GM12878 (cell line): ENCODE measurements around a stretch of chr9.

DNA sequence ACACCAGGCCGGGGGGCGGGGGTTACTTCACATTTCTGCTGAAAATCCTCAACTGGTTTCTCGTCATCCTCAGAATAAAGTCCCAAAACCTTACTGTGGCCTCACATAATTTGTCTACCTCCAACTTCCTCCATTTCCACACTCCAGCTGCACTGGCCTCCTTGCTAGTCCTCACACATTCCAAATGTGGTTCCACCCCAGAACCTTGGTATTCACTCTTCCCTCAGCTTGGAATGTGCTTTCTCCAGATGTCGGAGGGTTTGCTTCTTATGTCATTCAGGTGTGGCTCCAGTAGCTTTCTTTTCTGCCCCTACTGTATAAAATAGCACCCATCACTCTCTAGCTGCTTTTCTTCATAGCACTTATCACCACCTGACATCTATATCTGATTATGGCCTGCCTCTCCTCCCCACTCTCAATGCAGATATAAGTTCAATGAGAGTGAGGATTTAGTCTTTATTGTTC lies 102.5 kb upstream of the IFNK start:
- RAMPAGE, long total RNA, result no peak
- RRBS, 2 experiments, result no CpG with 5 or more reads among the region's 4 CpGs
CAGE:
- cytosol, long polyA minus RNA, result no peak
- cytosol, long polyA plus RNA, result no peak
- long polyA plus RNA, result no peak
- nucleolus, long total RNA, result no peak
- nucleus, long polyA plus RNA, result no peak
- nucleus, long total RNA, result no peak

- RAMPAGE, long total RNA, result no peak
- RRBS, 2 experiments, result no CpG with 5 or more reads among the region's 40 CpGs
CAGE:
- cytosol, long polyA minus RNA, result no peak
- cytosol, long polyA plus RNA, result no peak
- long polyA plus RNA, result no peak
- nucleolus, long total RNA, result no peak
- nucleus, long polyA plus RNA, result no peak
- nucleus, long total RNA, result no peak
Observed at GRCh38 chr9:27527734-27528618, 1.6 kb downstream of the MOB3B start.

GRCh38 chr9:27536919-27537789 lies 7.5 kb upstream of the MOB3B start:
- RAMPAGE, long total RNA, result no peak
- RRBS, 2 experiments, result no CpG with 5 or more reads among the region's 10 CpGs
CAGE:
- cytosol, long polyA minus RNA, result no peak
- cytosol, long polyA plus RNA, result no peak
- long polyA plus RNA, result no peak
- nucleolus, long total RNA, result no peak
- nucleus, long polyA plus RNA, result no peak
- nucleus, long total RNA, result no peak

- RAMPAGE, long total RNA, result no peak
- RRBS, 2 experiments, result no CpG with 5 or more reads among the region's 6 CpGs
CAGE:
- cytosol, long polyA minus RNA, result no peak
- cytosol, long polyA plus RNA, result no peak
- long polyA plus RNA, result no peak
- nucleolus, long total RNA, result no peak
- nucleus, long polyA plus RNA, result no peak
- nucleus, long total RNA, result no peak
Observed at GRCh38 chr9:31347126-31347684, 1037.2 kb upstream of the ACO1 start.

DNA sequence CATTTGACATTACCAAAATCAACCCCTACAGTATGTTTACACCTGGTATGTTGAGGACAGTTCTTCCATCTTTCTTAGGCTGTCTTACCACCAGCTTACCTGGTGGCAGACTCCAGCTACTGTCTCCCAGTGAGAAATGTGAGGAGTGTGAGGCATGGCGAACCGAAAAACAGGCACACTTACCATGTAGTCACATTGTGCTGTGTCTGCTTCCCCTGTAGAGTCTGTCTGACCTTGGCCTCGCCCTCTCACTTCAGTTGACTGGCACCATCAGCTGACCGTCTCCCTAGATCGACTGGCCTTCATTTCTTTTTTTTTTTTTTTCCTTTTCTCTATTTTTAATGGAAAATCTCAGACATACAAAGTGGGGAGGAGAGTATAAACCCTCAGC lies 4.9 kb downstream of the ACO1 start:
- RAMPAGE, long total RNA, result no peak
- RRBS, 2 experiments, result no CpG with 5 or more reads among the region's 5 CpGs
CAGE:
- cytosol, long polyA minus RNA, result no peak
- cytosol, long polyA plus RNA, result no peak
- long polyA plus RNA, result no peak
- nucleolus, long total RNA, result no peak
- nucleus, long polyA plus RNA, result no peak
- nucleus, long total RNA, result no peak

DNA sequence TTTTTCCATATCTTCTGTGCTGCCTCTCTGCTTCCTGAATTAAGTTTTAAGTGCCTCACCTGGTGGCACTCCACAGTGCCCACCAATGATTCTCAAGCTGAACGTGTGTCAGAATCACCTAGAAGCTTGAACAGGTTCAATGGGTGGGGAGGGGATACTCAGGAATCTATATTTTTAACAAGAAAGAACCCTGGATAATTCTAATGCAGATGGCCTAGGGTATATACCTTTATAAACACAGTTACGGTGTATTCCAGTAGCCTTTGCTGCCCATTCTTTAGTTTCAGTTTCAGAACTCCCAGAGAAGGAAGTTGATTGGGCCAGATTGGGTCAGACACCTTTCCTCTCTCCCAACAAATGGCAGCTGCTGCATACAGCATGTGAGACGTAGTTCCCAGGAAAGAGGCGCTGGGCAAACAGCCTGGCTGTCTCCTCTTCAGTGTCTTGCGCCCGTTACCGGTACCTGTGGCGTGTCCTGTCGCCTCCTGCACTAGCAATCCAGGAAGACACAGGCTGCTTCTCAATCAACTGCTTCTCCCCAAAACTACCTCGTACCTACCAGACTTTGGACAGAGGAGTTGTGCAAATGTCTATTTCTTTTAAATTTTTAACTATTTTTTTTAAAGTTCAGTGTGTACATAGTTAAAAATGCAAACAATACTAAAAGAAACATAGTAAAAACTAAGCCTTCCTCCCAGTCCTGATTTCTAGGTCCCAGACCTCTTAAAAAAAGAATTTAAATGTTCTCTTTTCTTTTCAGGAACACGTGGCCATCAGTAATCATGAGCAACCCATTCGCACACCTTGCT lies 20.5 kb downstream of the ACO1 start:
- RAMPAGE, long total RNA, result no peak
- RRBS, 2 experiments, result no CpG with 5 or more reads among the region's 12 CpGs
CAGE:
- cytosol, long polyA minus RNA, result no peak
- cytosol, long polyA plus RNA, result no peak
- long polyA plus RNA, result no peak
- nucleolus, long total RNA, result no peak
- nucleus, long polyA plus RNA, result no peak
- nucleus, long total RNA, result no peak

DNA sequence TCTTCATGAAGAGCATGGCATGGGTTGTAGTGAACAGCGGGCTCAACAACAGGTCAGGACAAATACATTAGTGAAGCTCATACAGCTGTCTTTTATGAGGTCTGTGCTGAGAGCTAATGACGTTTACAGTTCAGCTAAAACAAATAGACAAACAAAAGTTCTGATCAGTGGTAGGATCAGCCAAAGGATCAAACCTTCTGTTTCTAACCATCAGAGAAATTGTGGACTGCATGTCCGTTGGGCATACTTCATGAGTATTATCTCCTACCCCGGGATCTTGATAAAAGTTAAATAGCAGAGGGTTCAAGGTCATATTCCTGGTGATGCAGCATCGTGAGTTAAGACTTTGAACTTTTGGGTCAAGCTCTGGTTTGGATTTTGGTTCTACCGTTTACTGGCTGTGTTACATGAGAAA lies 37.9 kb downstream of the ACO1 start:
- RAMPAGE, long total RNA, result no peak
- RRBS, 2 experiments, result no CpG with 5 or more reads among the region's 6 CpGs
CAGE:
- cytosol, long polyA minus RNA, result no peak
- cytosol, long polyA plus RNA, result no peak
- long polyA plus RNA, result no peak
- nucleolus, long total RNA, result no peak
- nucleus, long polyA plus RNA, result no peak
- nucleus, long total RNA, result no peak

DNA sequence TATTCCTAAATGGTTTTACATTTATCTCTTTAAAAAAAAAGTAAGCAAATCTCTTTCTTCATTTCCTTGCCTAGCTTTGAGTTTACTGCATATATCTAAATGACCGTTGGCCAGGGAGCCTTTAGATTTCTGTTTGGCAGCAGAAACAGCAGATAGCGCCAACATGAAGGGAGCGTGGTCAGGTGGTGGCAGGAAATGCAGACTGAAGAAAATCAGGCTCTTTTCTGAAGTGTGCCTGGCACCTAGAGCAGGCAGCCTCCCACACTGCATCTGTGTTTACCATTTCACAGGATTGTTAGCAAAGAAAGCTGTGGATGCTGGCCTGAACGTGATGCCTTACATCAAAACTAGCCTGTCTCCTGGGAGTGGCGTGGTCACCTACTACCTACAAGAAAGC lies 42.6 kb downstream of the ACO1 start:
- RAMPAGE, long total RNA, result no peak
- RRBS, 2 experiments, result no CpG with 5 or more reads among the region's 5 CpGs
CAGE:
- cytosol, long polyA minus RNA, result no peak
- cytosol, long polyA plus RNA, result no peak
- long polyA plus RNA, result no peak
- nucleolus, long total RNA, result no peak
- nucleus, long polyA plus RNA, result no peak
- nucleus, long total RNA, result no peak

- RAMPAGE, long total RNA, result no peak
- RRBS, 2 experiments, result no CpG with 5 or more reads among the region's 13 CpGs
CAGE:
- cytosol, long polyA minus RNA, result no peak
- cytosol, long polyA plus RNA, result no peak
- long polyA plus RNA, result no peak
- nucleolus, long total RNA, result no peak
- nucleus, long polyA plus RNA, result no peak
- nucleus, long total RNA, result no peak
Observed at GRCh38 chr9:33133267-33134430, 33.5 kb downstream of the B4GALT1 start.

DNA sequence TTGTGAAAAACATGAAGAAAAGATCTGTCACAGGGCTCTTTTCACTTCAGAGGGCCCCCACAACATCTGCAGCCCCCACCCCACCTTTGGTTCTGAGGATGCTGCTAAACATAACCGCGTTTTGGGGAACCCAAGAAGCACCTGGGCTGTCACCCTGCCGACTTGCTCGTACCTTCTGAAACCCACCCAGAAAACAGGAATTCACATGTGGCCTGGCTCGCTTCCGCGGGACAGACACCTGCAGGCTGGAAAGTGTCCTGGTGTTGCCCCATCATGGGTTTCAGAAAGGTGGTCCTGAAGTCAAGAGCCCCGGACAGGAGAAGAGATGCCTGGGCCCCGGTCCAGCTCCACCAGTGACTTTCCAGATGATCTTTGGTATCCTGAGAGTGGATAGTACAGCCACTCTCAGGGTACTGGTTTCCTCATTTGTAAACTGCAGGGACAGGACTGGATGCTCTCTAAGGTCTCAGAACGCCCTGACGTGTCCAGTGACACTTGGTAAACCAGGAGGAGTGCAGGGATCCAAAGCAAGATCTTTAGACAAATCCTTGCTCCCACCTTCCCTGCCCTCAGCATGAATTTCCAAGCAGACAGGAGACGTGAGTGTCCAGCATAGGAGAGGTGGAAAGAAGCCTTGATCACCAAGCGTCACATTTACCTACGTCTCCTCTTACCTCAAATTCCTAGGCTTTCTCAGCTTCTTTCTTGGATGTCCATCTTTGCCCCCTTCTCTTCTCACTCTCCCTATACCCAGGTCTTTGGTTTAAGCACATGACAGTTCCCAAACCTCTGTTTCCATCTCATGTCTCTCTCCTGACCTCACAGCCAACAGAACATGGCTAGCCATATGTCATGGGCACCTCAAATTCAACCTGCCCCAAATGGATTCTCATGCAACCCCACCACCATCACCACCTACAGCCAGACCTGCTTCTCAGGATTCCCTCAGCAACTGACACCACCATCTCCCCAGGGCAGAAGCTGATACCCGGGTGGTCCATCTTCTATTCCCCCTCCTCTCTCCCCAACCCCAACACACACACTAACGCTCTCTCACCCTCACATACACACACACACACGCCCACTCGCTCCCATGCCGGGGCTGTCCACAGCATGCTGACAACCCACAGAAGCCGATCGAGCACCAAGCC lies 28.9 kb downstream of the B4GALT1 start:
- RAMPAGE, long total RNA, result no peak
- RRBS, 2 experiments, result 74% methylated on average over 3 of the region's 21 CpGs; no CpG with 5 or more reads in 1 of the 2 experiments
CAGE:
- cytosol, long polyA minus RNA, result no peak
- cytosol, long polyA plus RNA, result no peak
- long polyA plus RNA, result no peak
- nucleolus, long total RNA, result no peak
- nucleus, long polyA plus RNA, result no peak
- nucleus, long total RNA, result no peak

DNA sequence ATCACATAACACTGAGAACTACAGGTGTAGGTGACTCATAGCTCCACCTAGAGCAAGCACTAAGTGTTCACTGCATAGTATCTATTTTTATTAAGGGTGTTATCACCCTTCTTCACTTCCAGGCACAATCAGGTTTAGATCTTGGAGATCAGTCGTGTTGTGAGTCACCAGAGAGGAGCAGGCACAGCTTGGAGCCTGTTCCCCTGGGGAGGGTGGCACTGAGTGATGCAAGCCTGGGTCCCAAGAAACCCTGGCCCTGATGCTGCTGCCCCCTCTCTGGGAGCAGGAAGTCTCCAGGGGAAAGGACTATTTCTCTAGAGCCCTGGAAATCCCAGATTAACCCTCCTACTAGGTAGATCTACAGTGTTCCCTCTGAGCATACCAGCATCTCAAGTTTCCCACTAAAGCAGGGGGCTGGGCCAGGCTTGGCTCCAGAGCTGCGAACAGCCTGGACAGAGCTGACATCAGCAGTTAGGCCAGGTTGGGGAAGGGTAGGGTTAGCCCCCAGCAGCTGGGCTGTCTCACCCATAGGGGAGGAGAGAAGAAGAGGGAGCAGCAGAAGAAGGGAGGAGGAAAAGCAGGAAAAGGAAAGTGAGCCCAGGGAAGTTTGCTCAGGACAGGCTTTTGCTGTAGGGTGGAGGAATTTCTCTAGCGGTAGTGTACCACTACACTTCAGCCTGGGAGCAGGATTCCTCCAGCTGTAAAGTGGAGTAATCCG lies 28.1 kb upstream of the SPINK4 start:
- RAMPAGE, long total RNA, result no peak
- RRBS, 2 experiments, result no CpG with 5 or more reads among the region's 4 CpGs
CAGE:
- cytosol, long polyA minus RNA, result no peak
- cytosol, long polyA plus RNA, result no peak
- long polyA plus RNA, result no peak
- nucleolus, long total RNA, result no peak
- nucleus, long polyA plus RNA, result no peak
- nucleus, long total RNA, result no peak

DNA sequence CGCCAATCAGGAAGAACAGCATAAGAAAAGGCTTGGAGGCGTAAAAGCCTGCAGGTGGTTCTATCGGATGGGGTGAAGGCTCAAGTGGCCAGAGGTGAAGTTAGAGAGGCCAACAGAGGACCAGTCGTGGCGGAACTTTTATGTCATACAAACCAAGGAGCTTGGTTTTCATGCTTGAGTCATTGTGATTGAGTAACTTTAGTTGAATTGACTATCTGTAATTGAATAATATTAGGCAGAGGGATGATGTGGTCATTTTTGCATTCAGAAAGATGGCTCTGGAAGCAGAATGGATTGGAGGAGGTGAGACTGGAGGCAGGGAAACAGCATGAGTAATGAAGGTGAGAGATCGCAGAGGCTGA lies 7.2 kb upstream of the SPINK4 start:
- RAMPAGE, long total RNA, result no peak
- RRBS, 2 experiments, result no CpG with 5 or more reads among the region's 6 CpGs
CAGE:
- cytosol, long polyA minus RNA, result no peak
- cytosol, long polyA plus RNA, result no peak
- long polyA plus RNA, result no peak
- nucleolus, long total RNA, result no peak
- nucleus, long polyA plus RNA, result no peak
- nucleus, long total RNA, result no peak

- RAMPAGE, long total RNA, result no peak
- RRBS, 2 experiments, result no CpG with 5 or more reads among the region's 3 CpGs
CAGE:
- cytosol, long polyA minus RNA, result no peak
- cytosol, long polyA plus RNA, result no peak
- long polyA plus RNA, result no peak
- nucleolus, long total RNA, result no peak
- nucleus, long polyA plus RNA, result no peak
- nucleus, long total RNA, result no peak
Observed at GRCh38 chr9:33250094-33251011, 10.4 kb downstream of the SPINK4 start.

DNA sequence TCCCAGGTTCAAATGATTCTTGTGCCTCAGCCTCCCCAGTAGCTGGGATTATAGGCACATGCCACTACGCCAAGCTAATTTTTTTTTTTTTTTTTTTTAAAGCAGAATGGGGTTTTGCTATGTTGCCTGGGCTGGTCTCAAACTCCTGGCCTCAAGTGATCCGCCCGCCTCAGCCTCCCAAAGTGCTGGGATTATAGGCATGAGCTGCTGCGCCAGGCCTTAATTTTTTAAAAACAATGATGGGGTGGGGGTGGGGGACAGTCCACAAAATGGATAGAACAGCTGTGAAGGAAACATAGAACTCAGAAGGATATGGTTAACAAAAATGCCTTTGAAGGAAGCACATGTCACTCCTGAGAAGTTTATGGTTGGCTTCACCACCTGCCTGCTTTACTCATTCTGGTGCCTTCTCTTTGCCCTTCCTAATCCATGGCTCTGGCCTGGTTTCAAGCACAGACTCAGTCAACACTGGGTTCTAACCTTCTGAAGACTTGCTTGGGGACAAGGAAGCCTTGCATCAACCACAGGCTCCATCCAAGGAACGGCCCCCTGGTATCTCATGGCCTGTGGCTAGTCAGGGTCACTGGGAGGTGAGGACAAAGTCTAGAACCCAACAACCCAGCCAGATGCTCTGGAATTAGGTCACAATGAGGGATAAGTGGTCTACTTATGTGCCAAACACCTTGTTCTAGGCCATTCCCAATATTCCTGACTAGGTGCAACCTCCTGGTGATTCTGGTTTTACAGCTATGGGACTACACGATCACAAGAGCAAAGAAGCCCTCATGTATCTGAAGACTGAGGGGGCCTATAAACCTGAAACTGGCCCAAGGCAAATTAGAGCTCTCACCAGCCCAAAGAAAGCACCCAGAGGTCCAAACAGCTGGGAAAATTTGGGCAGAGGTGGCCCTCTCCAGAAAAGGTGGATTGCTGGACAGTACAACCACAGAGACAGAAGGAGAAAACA lies 10.2 kb downstream of the BAG1 start:
- RAMPAGE, long total RNA, result no peak
- RRBS, 2 experiments, result no CpG with 5 or more reads among the region's 6 CpGs
CAGE:
- cytosol, long polyA minus RNA, result no peak
- cytosol, long polyA plus RNA, result no peak
- long polyA plus RNA, result no peak
- nucleolus, long total RNA, result no peak
- nucleus, long polyA plus RNA, result no peak
- nucleus, long total RNA, result no peak

DNA sequence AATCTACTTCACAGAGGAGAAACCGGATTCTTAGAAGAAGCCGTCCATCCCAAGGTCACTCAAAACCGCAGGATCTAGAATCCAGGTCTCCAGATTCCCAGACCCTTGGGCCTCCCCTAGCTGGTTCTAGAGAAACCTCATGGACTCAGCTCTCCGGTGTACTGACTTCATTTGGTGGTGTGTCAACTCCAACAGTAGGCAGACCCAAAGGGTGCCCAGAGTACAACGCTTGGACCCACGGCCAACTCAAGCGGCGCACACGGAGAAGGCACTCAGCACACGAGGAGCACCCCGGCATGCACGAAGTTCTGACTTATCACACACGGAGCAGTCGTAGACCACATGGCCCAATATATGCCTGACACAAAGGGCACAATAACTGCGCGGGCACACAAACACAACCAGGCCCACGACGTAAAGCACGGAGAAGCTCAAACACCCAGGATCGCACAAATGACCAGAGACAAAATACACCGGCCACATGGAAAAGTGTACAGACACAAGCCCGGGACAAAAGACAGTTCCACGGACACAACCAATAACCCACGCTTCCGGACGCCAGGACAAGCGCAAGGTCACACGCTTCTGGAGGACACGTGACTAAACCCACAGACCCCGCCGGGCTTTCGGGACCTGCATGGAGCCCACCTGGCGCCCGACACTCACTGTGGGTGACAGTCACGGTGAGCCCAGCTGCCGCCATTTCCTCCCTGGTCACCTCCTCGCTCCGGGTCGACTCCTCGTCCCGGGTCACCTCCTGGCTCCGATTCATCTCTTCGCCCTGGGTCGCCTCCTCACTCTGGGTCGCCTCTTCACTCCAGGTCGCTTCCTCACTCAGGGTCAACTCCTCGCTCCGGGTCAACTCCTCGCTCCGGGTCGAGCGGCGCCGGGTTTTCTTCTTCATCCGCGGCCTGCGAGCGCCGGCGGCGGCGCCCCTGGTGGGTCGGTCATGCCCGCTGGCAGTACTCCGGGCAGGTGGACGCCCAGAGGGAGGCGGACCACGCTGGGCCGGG lies 644 bp downstream of the BAG1 start:
- RAMPAGE, long total RNA, result no peak
- RRBS, 2 experiments, result 1 to 2% methylated on average over 20 to 31 of the region's 69 CpGs
CAGE:
- cytosol, long polyA minus RNA, result start-site peak on the minus strand centred at position 530 of the sequence, 8 bp wide, 18 reads
- cytosol, long polyA plus RNA, result start-site peak on the minus strand centred at position 541 of the sequence, 33 bp wide, 18 and 56 reads in 2 replicates
- long polyA plus RNA, result start-site peak on the minus strand centred at position 558 of the sequence, 89 bp wide, 77 and 76 reads in 2 replicates; start-site peak on the minus strand centred at position 733 of the sequence, 103 bp wide, 22 and 66 reads in 2 replicates
- nucleolus, long total RNA, result no peak
- nucleus, long polyA plus RNA, result no peak
- nucleus, long total RNA, result no peak

- RAMPAGE, long total RNA, result no peak
- RRBS, 2 experiments, result no CpG with 5 or more reads among the region's 5 CpGs
CAGE:
- cytosol, long polyA minus RNA, result no peak
- cytosol, long polyA plus RNA, result no peak
- long polyA plus RNA, result no peak
- nucleolus, long total RNA, result no peak
- nucleus, long polyA plus RNA, result no peak
- nucleus, long total RNA, result no peak
Observed at GRCh38 chr9:33287171-33287542, 3.2 kb upstream of the NFX1 start.

DNA sequence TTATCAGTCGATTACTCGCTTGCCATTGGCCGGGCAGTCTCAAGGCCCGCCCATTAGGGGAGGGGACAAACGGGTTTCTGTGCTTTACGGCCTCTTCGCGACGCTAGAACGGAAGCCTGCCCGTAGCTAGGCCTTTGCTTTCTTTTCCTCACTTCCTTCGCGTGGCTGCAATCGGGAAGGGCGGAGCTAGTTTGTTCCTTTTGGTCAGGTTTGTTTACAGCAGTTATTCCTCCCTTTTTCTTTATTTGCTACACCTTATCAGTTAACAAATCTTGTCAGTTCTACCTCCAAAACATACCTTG lies 217 bp upstream of the NOL6 start:
- RAMPAGE, long total RNA, result no peak
- RRBS, 2 experiments, result no CpG with 5 or more reads among the region's 15 CpGs
CAGE:
- cytosol, long polyA minus RNA, result no peak
- cytosol, long polyA plus RNA, result no peak
- long polyA plus RNA, result no peak
- nucleolus, long total RNA, result start-site peak on the plus strand centred at position 138 of the sequence, 31 bp wide, 25 reads
- nucleus, long polyA plus RNA, result no peak
- nucleus, long total RNA, result no peak

GRCh38 chr9:33916884-33917368 lies 100.0 kb downstream of the UBE2R2 start:
- RAMPAGE, long total RNA, result no peak
- RRBS, 2 experiments, result no CpG with 5 or more reads among the region's 10 CpGs
CAGE:
- cytosol, long polyA minus RNA, result no peak
- cytosol, long polyA plus RNA, result no peak
- long polyA plus RNA, result no peak
- nucleolus, long total RNA, result no peak
- nucleus, long polyA plus RNA, result no peak
- nucleus, long total RNA, result no peak

DNA sequence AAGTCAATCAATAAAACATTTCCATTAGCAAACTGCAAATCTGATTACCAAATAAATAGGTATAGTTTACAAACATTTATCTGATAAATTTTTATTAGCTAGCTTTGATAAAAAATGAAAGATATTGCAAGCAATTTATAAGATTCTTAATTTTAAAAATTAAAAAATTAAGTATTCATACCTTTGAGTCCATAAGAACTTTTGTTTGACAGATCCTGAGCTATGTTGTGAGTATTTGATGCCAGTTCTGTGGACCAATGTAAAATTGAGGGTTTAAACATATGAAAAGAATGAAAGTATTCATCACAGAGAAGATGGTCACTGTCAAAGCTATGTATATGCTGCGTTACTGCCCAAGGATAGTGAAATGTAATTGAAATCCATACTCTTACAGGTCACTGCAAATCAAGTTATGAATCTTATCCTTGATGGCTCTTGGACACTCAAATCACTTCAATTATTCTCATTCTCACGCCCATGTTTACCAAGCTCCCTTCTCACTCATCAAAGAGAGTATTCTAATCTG lies 85.1 kb downstream of the UBAP2 start:
- RAMPAGE, long total RNA, result no peak
- RRBS, 2 experiments, result no CpG with 5 or more reads among the region's 2 CpGs
CAGE:
- cytosol, long polyA minus RNA, result no peak
- cytosol, long polyA plus RNA, result no peak
- long polyA plus RNA, result no peak
- nucleolus, long total RNA, result no peak
- nucleus, long polyA plus RNA, result no peak
- nucleus, long total RNA, result no peak

- RAMPAGE, long total RNA, result no peak
- RRBS, 2 experiments, result 2 to 3% methylated on average over 9 of the region's 55 CpGs
CAGE:
- cytosol, long polyA minus RNA, result no peak
- cytosol, long polyA plus RNA, result no peak
- long polyA plus RNA, result no peak
- nucleolus, long total RNA, result no peak
- nucleus, long polyA plus RNA, result no peak
- nucleus, long total RNA, result no peak
Observed at GRCh38 chr9:34380569-34381266, 4.0 kb upstream of the MYORG start.